Amniotic epithelial cell (primary cell): ENCODE results near the gene RALGPS1.

DNA sequence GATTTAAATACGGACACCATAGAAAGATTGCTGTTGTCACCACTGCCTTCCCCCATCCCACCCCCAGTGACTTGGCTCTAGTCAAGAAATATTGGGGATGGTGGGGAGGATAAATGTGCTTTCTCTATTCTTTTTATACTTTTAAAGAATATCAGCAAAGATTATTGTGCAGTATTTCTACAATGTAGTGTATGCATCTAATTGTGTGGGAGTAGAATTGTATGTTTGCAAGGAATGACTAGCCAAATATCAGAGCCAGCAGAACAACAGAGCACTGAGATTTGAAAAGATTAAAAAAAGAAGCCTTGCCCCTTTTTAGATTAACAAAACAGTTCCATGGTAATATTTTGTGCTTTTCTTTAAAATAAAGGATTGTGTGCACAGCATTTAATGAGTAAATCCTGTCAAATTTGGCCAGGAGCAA is 143.4 kb downstream of the PBX3 start:
- RRBS, result no CpG with 5 or more reads among the region's 1 CpG

DNA sequence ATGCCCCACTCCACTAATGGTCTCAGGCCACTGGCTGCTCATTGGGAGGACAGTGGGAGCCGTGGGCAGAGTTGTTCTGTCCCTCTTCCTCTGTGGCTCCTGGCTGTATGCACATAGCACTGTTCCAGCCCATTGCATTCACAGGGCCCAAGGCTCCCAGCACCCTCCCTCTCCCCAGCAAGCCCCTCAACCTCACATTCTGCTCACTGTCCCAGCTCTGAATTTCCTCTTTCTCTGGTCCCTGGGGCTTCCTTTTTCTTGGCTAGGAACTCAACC is 17.2 kb upstream of the MVB12B start:
- RRBS, result no CpG with 5 or more reads among the region's 1 CpG

GRCh38 chr9:126326252-126326431 is 487 bp upstream of the MVB12B start:
- RRBS, result no CpG with 5 or more reads among the region's 7 CpGs

GRCh38 chr9:126327503-126328299 is 1.1 kb downstream of the MVB12B start:
- RRBS, result no CpG with 5 or more reads among the region's 13 CpGs

DNA sequence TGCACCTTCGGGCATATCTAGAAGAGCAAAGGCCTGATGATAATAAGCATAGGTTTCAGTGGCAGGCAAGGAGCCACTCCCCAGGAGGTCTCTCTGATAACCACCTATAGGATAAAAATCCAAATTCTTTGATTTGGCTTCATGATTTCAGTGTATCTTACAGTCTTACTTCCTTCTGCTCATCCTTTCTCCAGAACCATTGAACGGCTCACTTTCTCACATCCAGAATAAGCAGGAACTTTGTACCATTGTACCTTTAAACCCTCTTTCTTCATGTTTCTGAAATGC is 18.8 kb downstream of the MVB12B start:
- RRBS, result no CpG with 5 or more reads among the region's 2 CpGs

DNA sequence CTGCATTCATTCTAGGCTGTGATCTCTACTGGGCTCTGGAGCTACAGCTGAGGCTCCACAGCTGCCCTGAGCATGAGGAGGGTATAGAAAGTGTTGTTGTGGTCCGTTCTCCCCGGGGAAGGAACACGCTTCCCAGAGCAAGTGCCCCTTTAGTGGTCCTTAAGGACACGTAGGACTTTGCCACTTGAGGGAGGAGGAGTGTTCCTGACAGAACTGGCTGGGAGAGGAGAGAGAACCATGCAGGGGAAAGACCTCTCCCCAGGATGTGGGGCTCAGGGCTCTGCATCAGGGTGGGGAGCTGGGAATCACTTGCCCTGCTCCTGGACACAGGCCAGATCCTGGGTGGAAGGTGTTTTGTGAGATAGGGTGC is 117.3 kb upstream of the LMX1B start:
- RRBS, result no CpG with 5 or more reads among the region's 4 CpGs

GRCh38 chr9:126514035-126514769 is 99.5 kb upstream of the LMX1B start:
- RRBS, result 3% methylated on average over 10 of the region's 62 CpGs

GRCh38 chr9:126587606-126588194 is 26.0 kb upstream of the LMX1B start:
- RRBS, result no CpG with 5 or more reads among the region's 15 CpGs

DNA sequence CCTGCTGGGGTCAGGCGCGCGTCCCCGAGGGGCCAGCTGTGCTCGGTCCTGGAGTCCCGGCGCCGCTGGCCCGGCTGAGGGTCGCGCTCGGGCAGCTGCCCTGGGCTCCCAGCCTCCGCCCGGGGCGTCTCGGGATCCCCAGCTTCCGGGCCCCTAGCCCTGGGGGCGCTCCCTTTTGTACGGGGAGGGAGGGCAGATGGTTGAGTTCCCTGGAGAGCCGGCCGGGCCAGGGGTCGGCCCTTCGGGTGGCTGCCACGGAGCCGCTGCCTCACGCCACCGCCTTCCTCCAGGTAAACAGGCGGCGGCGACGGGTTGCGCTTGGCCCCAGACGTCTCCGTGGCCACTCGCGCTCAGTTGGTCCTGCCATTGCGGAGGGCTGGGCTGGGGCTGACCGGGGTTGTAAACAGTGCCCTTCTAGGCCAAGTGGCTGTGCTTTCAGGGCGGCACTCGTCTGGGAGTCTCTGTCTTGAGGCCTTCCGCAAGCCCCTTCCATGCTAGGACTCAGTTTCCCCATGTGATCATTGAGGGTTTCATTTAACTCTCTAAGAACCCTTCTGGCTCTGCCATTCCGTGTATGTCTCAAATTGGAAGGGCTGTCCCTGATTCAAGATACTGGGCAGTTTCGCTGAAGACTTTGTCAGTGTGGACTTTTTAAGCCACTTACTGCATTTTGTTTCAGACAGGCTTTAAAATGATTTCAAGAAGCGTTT is 663 bp downstream of the ZBTB34 start:
- RRBS, result 3% methylated on average over 16 of the region's 44 CpGs

GRCh38 chr9:126914266-126915524 is at the start of gene RALGPS1:
TSS of gene RALGPS1 (plus strand) at chr9:126914782.
- RRBS, result 3% methylated on average over 63 of the region's 139 CpGs

DNA sequence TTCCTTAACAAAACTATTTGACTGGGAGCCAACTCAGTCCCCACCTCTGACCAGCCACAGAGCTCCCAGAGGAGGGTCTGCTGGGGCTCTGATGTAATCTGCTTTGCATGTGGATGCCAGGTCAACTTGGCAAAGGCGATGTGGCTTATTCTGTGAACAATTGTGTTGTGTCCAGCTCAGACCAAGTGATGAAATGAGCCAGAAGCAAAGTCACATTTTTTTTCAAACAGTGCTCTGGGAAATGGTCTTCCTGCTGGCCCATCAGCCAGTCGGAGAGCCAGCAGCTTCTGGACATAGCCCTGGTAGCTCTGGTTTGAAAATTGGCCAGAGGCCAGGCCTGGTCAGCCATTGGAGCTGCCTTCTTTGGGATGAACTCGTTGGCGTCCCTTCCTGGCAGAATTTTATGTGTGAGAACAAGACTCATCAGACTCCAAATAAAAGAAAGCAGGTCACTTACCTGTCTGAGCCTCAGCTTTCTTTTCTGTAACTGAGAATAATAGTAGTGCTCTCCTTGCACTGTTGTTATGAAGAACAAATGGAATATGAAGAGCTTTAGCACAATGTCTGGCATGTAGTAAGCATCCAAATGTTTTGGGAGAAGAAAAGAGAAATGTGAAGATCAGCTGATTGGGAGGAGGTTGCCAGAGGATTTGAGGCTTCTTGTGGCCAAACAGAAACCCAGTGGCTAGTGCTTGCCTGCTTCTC is 86.3 kb downstream of the ANGPTL2 start:
- RRBS, result no CpG with 5 or more reads among the region's 4 CpGs

- RRBS, result no CpG with 5 or more reads among the region's 16 CpGs
These were observed 8.9 kb upstream of the ANGPTL2 start for GRCh38 chr9:127130986-127132103.

- RRBS, result no CpG with 5 or more reads among the region's 11 CpGs
These were observed 44.4 kb upstream of the ANGPTL2 start for GRCh38 chr9:127166681-127167402.

DNA sequence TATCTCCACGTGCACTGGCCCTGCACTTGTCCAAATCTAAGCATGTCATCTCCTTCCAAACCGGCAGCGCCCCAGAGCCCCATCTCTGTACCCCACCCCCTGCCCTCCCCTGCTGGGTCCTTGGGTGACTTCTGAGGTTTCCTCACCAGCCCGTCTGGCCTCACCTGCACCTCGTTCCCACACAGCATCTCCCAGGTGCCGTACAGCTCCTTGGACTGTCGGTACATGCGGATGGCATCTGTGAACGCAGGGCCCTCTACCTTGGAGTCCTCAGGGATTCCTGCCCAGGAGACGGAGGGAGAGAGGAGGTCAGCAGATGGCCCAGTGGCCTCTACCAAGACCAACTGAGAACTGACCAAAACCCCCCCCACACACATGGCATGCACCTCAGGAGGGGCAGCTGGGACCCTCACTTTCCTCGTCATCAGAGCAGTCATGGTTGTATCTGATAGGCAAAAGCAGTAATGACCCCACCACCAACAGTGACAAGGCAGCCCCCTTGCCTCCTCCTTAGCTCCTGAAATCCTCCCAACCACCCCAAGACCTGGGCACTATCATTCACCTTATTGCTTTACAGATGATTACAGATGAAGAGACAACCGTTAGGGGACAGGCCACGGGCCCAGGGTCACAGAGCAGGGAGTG is 51.1 kb downstream of the NIBAN2 start:
- RRBS, result no CpG with 5 or more reads among the region's 13 CpGs

DNA sequence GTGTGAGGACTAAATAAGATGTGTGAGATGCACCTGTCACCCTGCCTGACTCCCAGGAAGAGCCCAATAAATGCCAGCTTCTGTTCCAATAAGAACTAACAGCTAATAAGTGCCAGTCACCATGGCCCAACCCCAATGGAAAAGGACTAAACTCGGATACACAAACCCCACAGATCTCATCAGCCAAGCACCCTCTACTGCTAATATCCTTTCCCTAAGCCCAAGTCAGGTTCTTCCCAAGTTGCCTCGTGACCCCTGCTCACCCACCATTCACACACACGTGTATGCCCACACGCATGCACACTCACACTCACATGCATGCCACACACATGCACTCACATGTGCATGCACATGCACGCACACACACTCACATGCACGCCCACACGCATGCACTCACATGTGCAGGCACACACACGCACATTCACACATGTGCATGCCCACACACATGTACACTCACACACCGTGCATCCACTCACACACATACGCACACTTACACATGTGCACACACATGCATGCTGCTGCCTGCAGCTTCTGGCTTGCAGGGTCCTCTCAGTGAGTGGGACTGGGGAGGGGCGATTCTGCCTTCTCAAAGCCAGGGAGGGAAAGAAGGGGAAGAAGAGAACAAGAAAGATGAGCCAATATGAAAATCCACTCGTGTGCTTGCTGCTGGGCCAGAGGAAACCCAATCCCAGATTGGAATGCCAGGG is 19.7 kb downstream of the NIBAN2 start:
- RRBS, result no CpG with 5 or more reads among the region's 12 CpGs

DNA sequence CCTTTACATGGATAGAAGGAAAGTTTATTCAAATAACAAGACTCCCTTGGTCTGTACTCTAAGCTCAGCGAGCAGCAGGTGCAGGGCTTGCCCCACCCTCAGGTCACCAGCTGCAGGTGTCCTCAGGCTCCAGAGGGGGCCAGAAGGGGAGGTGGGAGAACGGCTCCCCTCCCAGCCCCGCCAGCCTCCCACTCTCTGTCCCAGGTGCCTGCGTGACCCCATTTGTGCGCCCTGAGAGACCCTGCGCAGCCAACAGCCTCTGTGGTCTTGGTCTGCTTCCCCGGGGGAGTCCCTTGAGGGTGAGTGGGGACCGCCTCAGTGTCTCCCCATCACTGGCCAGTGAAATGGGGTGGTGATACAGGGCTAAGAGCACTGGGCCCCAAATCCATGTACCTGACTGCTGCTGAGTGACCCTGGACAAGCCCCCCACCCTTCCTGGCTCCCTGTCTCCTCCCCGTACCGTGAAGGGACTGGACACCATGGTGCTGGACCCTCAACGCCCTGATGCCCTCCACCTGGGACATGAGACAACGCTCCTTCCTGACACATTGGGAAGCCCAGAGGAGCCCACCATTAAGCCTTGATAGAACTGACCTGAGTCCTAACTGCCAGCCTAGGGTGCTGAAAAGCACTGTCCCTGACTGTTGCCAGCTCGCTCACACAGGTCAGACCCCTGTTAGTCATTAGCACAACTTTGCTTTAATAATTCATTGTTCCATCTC is 19.0 kb downstream of the NIBAN2 start:
- RRBS, result no CpG with 5 or more reads among the region's 13 CpGs

- RRBS, result no CpG with 5 or more reads among the region's 12 CpGs
These were observed 10.8 kb downstream of the NIBAN2 start for GRCh38 chr9:127557907-127558590.

DNA sequence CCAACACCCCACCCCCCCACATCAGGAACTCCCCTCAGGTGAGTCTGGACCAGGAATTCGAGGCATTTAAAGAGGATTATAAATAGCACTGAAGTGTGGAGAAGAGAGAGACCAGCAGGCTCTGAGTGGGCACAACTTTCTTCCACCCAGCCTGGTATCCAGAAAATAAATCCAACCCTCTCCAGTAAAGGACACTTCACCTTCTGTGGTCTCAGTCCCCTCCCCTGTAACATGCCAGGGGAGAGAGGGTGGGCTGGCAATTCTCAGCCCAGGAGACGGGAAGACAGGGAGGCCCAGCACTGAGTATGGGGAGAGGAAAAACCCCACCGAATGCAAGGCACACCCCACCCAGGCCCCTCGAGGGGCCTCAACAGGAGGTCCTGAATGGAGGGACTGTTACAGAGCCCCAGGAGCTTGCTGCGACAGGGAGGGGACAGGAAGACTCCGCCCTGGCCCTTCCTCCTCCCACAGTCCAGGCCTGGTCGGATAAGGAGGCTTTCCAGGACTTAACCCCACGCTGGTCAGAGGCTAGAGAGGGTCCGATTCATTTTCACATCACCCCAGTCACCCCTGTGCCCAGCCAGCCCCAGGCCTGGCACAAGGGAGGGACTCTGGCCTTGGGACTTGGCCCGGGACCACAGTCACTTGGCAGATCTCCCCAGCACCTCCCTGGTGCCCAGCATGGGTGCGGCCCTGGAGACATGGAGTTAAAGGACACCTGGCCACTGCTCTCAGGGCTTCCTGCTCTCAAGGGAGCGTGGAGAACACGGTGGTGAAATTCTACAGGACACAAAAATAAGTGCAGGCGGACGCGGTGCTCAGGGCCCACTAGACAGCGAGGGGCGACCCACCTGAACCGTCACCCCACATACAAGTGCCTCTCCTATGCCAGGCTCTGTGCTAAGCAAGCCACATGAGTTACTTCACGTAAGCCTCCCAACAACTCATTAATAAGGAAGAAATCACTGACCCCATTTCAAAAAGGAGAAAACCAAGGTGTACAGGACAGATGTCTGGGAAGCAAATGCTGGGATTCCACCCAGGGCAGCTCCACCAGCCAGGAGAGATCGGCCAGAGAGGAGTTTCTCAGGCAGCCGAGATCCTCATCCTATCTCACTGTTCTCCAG is 1.6 kb downstream of the NIBAN2 start:
- RRBS, result no CpG with 5 or more reads among the region's 22 CpGs

- RRBS, result no CpG with 5 or more reads among the region's 13 CpGs
These were observed 754 bp downstream of the TTC16 start for GRCh38 chr9:127716543-127717123.